NCI-H460 (cell line): ENCODE results near the genes NDUFA7, RPS28, ADAMTS10, ZNF317, OR7E24, SHFL and PPAN.

DNA sequence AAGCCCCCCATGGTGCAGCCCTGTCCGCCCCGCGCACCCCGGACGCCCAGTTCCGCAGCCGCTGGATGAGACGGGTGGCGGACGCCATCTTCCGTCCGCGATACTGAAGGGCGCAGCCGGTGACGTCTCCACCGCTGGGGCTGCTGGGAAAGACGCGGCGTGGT lies at the start of gene NDUFA7:
Gene NDUFA7, minus strand, starts transcription at position 105 of the 164 bp plus-strand sequence.
RAMPAGE:
- cytosol, long total RNA: start-site peak on the minus strand centred at position 93 of the sequence, 63 bp wide, 2,031 and 1,171 reads in 2 replicates
- long total RNA: start-site peak on the minus strand centred at position 96 of the sequence, 37 bp wide, 839 and 1,588 reads in 2 replicates
- nucleus, long total RNA: no peak

RAMPAGE:
- cytosol, long total RNA: start-site peak on the plus strand at chr19:8321498-8321537, 80,004 and 31,332 reads in 2 replicates
- long total RNA: start-site peak on the plus strand at chr19:8321500-8321534, 51,262 and 76,236 reads in 2 replicates
- nucleus, long total RNA: start-site peak on the plus strand at chr19:8321497-8321510, 42,025 and 82 reads in 2 replicates
Observed at GRCh38 chr19:8321435-8322423, at the start of gene RPS28. Gene RPS28 (plus strand): TSS chr19:8321496.

DNA sequence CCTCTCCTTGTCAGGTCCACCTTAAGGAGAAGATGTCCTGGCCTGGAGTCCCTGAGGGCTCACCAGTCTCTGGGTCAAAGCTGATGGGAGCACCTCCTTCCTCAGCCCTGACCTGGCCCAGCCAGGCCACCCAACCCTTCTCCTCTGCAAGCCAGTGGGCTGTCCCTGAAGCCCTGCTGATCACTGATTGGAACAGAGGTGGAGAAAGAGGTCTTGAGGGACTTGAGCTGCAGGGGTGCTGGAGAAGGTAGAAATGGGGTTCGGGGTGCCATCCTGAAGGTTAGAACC lies 2.4 kb downstream of the ANGPTL4 start:
RAMPAGE:
- cytosol, long total RNA: no peak
- long total RNA: no peak
- nucleus, long total RNA: no peak

DNA sequence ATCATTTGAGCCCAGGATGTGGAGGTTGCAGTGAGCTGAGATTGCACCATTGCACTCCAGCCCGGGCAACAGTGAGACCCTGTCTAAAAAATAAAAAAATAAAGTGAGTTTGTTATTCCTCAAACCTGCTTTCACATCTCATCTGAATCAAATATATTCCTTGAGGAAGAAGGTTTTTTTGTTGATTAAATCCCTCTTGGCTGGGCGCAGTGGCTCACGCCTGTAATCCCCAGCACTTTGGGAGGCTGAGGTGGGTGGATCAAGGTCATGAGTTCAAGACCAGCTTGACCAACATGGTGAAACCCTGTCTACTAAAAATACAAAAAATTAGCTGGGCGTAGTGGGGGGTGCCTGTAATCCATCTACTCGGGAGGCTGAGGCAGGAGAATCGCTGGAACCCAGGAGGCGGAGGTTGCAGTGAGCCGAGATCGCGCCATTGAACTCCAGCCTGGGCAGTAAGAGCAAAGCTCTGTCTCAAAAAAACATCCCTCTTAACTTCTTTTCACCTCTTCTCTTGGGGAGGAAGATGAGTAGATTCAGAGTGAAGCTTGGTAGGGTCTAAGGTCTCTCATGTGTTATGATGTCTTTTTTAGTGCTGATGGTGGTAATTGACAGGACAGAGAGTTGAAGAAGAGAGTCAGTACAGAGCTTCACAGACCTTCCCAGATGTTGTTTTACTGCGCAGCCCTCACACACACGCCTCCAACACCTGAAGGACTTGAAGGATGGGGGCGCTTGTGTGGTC lies 19.6 kb downstream of the HNRNPM start:
RAMPAGE:
- cytosol, long total RNA: no peak
- long total RNA: no peak
- nucleus, long total RNA: no peak

GRCh38 chr19:8488468-8488830 lies 14.0 kb downstream of the PRAM1 start:
RAMPAGE:
- cytosol, long total RNA: no peak
- long total RNA: no peak
- nucleus, long total RNA: no peak

DNA sequence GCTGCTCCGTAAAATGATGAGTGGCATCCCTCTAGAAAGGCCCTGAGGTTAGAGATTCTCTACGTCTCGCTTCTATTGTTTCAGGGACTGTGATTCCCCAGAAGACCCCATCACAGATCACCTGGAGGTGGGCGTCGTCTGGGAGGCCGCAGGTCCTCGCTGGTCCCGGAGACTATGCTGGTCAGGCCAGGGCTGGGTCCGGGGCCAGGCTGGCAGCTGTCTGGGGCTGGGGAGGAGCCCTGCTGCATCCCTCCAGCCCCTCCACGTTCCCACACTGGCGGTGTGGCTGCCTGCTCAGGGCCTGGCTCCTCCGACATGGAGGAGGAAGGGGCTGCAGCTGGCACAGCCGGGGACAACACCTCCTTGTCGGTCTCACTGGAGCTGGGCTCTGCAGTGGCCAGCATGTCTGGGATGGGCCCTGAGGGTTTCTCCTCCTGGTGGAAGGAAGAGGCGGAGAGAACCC lies 1.0 kb downstream of the ZNF414 start:
RAMPAGE:
- cytosol, long total RNA: no peak
- long total RNA: no peak
- nucleus, long total RNA: no peak

RAMPAGE:
- cytosol, long total RNA: no peak
- long total RNA: no peak
- nucleus, long total RNA: no peak
Observed at GRCh38 chr19:8526193-8527184, 12.5 kb upstream of the ZNF414 start.

DNA sequence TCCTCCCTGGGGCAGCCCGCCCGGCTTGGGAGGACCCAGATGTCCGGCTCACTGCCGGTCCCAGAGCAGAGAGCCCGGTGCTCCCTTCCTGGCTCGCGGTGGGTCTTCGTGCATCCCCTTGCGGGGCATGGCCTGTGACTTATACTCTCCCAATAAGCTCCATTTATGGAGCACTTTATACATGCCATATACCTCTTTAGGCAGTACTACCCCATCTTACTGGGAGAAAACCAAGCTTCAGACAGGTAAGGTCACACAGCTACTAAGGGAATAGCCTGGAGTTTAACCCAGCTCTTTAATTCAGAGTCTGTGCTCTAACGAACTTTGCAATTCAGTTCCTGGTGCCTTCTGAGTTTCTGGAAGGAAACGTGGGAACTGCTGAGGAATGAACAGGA lies 15.7 kb upstream of the MYO1F start:
RAMPAGE:
- cytosol, long total RNA: no peak
- long total RNA: no peak
- nucleus, long total RNA: no peak

RAMPAGE:
- cytosol, long total RNA: no peak
- long total RNA: no peak
- nucleus, long total RNA: no peak
Observed at GRCh38 chr19:8610149-8611292, at the start of gene ADAMTS10. Gene ADAMTS10 (minus strand): TSS chr19:8610715.

GRCh38 chr19:9053834-9054187 lies 33.0 kb upstream of the OR1M1 start:
RAMPAGE:
- cytosol, long total RNA: no peak
- long total RNA: no peak
- nucleus, long total RNA: no peak

DNA sequence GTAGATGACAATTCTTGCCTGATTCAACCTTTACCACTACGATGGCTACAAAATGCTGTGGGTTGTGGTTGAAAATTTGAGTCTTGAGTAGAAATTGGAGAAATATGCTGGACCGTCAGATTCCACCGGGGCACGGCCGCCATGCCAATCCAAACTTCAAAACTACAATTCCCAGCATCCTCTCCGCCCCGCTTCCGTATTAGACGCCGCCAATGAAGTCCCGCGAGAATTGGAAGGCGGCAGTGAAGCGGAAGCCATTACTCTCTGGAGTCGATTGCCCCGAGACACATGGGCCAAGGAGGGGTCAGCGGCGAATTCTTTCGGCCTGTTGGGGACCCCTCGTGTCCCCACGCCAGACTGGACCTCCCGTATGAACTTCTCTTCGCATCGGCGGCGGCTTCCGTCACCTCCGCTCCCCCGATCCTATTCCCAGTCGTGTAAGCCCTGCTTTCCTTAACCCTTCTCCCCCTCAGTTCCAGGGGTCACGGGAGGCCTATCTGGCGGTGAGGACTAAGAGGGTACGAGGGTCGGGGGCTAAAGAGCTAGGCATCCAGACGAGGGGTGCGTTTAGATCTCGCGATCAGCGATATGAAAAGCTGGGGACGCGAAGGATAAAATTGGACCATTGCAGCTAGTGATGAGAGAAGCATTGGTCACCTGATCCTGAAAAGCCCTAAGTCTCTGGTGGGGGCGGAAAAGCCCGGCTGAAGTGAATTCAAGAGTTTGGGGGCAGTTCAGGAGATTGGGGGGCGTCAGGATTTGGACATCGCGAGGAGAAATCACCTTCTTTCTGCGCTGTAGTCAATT lies at the start of gene ZNF317:
Gene ZNF317, plus strand, starts transcription at position 242 of the 807 bp plus-strand sequence.
RAMPAGE:
- cytosol, long total RNA: start-site peak on the plus strand centred at position 261 of the sequence, 58 bp wide, 50 and 41 reads in 2 replicates
- long total RNA: no peak
- nucleus, long total RNA: start-site peak on the plus strand centred at position 258 of the sequence, 53 bp wide, 69 and 42 reads in 2 replicates

GRCh38 chr19:9250771-9250997 lies at the start of gene OR7E24:
Gene OR7E24 (plus strand): TSS chr19:9250930.
RAMPAGE:
- cytosol, long total RNA: no peak
- long total RNA: no peak
- nucleus, long total RNA: no peak

RAMPAGE:
- cytosol, long total RNA: no peak
- long total RNA: no peak
- nucleus, long total RNA: no peak
Observed at GRCh38 chr19:9785390-9786460, 17.2 kb upstream of the ZNF846 start.

RAMPAGE:
- cytosol, long total RNA: no peak
- long total RNA: no peak
- nucleus, long total RNA: no peak
Observed at GRCh38 chr19:9791546-9792620, 23.3 kb upstream of the ZNF846 start.

DNA sequence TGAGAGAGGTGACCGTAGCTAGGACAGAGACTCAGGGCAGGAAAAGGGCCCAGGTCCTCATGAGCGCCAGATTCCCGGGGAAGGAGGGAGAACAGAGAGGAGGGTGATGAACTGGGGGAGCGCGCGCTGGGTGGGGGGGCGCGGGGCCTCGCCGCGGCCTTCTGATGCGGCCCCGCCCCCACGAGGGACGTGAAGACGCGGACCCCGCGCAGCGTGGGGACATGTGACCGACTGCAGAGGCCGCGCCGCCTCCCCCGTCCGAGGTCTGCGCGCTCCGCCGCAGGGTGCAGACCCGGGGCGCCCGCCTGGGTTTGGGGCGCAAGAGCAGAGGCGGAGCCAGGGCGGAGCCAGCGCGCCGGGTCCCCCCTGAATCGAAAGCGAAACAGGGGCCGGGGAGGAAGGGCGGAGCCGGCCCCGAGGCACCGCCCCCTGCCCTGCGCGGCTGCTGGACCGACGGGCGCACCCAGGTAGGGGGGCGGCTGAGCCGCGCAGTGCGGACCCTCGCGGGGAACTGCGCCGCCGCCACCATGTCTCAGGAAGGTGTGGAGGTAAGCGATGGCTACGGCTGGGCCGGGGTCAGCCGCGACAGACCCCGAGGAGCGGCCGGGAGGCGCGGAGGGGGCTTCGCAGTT lies at the start of gene SHFL:
Gene SHFL, plus strand, starts transcription at position 417 of the 632 bp plus-strand sequence.
RAMPAGE:
- cytosol, long total RNA: no peak
- long total RNA: no peak
- nucleus, long total RNA: no peak

DNA sequence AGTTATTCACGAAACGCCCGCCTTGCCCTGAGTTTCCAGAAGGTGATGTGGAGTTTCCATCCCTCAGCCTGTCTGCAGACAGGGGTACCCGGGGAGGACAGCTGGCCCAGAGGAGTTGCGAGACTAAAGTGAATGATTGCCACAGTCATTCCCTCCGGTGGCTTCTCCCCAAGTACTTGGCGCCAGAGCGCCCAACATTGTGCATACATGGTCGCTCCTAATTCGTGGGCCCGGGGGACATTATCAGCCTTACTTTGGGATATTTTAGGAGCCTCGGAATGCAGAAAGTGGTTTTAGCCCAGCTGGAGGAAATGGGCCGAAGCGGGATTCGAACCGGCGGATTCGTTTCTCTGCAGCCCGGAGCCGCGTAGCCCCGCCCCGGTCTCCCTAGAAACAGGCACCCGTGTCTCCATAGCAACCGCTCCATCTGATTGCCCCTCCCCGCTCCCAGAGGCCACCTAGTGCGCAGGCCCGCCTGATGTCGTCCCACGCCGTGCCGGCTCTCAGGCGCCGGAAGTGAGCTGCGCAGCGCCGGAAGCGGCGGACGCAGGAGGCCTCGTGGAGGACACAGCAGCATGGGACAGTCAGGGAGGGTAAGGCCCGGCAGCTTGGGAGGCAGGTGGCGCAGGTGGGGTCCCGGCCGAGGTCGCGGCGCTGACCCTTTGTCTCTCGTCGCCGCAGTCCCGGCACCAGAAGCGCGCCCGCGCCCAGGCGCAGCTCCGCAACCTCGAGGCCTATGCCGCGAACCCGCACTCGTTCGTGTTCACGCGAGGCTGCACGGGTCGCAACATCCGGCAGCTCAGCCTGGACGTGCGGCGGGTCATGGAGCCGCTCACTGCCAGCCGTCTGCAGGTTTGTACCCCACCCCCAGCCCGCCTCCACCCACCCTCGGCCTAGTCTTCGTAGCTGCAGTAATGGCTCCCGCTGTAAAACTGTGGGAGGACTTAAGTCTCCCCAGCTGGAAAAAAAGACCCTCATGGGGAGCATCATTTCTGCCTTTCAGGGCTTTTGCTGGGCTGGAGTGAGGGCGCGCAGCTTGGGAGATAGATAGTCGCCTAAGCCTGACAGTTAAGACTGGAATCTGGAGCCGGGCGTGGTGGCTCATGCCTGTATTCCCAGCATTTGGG lies at the start of gene PPAN:
Gene PPAN, plus strand, starts transcription at position 543 of the 1,127 bp plus-strand sequence.
RAMPAGE:
- cytosol, long total RNA: start-site peak on the plus strand centred at position 553 of the sequence, 69 bp wide, 608 and 300 reads in 2 replicates
- long total RNA: start-site peak on the plus strand centred at position 545 of the sequence, 53 bp wide, 328 and 276 reads in 2 replicates
- nucleus, long total RNA: start-site peak on the plus strand centred at position 662 of the sequence, 287 bp wide, 966 and 792 reads in 2 replicates

DNA sequence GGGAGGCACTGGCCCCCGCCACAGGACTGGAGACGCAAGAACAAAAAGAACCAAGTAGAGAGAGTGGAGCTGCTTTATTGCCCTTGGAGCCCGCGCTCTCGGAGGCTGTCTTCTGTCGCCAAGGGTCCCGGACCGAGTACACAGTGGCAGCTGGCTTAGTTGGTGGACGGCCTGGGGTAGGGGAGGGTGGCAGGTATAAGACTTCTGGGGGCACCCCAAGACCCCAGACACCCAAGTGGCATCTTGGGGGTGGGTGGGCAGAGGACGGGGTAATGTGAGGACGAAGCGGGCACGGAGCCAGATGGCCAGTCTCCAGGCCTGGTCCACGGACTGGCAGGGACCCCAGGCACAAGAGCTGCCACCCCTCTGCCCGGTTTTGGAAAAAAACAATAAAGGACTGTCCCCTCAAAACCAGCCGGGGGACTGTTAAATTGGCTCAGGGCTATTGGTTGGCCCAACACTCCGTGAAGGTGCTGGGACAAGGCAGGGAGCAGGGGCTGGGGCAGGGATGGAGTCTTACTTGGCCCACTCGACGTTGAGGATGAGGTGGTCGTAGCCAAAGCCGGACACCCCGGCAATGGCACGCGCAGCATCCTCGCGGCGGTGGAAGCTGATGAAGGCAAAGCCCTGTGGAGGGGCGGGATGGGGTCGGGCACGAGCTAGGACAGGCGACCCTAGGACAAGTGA lies 3.6 kb downstream of the P2RY11 start:
RAMPAGE:
- cytosol, long total RNA: no peak
- long total RNA: no peak
- nucleus, long total RNA: no peak

GRCh38 chr19:10193970-10194588 lies 674 bp downstream of the DNMT1 start:
RAMPAGE:
- cytosol, long total RNA: no peak
- long total RNA: no peak
- nucleus, long total RNA: no peak

DNA sequence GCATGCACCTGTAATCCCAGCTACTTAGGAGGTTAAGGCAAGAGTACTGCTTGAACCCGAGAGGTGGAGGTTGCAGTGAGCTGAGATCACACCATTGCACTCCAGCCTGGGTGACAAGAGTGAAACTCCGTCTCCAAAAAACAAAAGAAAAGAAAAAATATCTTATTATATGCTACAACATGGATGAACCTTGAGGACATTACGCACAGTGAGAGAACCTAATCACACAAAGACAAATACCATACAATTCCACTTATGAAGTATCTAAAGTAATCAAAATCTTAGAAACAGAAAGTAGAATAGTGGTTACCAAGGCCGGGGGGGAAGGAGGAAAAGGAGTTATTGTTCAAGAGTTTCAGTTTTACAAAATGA lies 3.9 kb upstream of the DNMT1 start:
RAMPAGE:
- cytosol, long total RNA: no peak
- long total RNA: no peak
- nucleus, long total RNA: no peak

DNA sequence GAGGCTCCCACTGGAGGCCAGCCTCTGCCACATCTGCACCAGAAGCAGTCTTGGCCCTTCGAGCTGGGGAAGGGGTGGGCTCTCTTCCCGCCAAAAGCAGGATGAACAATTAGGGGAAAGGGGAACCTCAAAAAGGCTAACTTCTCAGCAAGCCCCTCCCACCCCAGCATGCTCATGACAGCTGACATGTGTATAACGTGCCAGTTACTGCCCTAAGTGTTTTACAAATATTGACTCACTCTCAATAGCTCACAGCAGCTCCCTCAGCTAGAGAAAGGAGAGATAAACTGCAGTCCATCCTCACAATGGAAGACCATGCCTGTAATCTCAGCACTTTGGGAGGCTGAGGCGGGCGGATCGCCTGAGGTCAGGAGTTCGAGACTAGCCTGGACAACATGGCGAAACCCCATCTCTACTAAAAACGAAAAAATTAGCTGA lies 7.3 kb upstream of the S1PR2 start:
RAMPAGE:
- cytosol, long total RNA: no peak
- long total RNA: no peak
- nucleus, long total RNA: no peak